Cerebral cortex (tissue), 2 donors: ENCODE results near the gene AGBL1.

DNA sequence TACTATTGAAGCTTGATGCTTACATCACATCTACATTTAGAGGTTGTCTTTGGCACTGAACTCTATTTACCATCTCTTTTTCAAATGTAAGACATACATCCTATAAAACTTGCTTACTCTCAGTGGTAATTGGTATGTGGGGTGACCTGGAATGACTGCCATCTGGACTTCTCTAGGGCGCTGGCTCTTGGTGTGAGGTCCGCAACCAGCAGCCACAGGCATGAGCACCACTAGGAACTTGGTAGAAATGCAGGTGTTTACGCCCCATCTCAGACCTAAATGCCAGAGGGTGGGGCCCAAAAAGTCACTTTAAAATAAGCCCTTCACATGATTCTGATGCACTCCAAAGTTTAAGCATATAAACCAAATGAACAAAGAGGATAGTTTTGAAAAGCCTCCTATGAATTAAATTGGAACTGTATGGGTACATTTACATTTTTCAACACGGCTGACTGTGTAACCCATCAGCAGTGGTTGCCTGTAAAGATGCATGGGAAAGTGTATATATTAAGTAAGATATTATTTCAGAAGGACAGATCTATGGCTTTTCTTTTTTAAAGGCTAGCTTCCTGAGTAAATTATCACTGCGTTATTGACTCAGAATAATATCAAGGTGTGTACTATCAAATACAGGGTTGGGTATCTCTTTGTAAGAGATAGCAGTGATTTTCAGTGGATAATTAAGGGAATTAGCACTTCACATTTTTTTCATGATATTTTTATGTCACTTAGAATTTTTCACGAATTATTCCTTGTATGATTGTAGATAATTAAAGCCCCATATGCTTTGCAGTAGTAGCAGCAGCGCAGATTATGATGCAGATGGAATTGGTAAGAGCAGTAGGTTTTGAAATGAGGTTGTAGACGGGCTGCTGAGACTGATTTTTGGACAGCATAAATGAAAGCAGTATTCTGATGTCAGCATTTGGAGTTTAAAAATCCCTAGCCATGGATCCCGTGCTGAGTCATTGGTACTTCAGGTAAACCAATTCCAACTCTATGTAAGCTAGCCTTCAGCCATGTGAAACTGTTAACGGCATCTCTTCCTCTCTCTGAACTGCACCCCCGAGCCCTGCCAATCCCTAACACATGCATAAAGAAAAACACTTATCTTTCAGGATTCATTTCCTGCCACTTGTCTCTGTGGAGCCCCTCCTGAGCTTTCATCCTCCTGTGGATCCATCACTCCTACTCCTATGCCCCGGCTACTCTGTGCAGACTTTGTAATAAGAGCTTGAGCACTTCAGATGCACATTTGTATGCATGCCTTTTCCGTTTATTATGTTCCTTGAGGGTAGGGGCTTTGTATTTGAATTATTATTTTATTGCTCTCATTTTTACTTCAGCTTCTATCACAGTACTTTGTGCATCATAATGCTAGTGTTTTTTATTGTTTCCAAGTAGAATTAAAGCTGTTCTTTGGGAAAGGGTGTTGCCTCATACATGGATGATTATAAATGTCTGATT, 118.7 kb downstream of the AKAP13 start:
- PRO-cap, 2 experiments, result no peak in any of the 2 experiments

GRCh38 chr15:85534042-85534539, 153.7 kb downstream of the AKAP13 start:
- PRO-cap, 2 experiments, result no peak in any of the 2 experiments

- PRO-cap, 2 experiments, result no peak in any of the 2 experiments
Observed at GRCh38 chr15:85583379-85583822, 203.0 kb downstream of the AKAP13 start.

- PRO-cap, 2 experiments, result no peak in any of the 2 experiments
Observed at GRCh38 chr15:85606570-85607089, 188.1 kb downstream of the KLHL25 start.

GRCh38 chr15:85617834-85618350, 176.8 kb downstream of the KLHL25 start:
- PRO-cap, 2 experiments, result no peak in any of the 2 experiments

GRCh38 chr15:85618864-85619906, 175.5 kb downstream of the KLHL25 start:
- PRO-cap, 2 experiments, result peak in 1 of 2 experiments; most common plus-strand start chr15:85619351 (in 1); most common minus-strand start chr15:85619142 (in 1)

GRCh38 chr15:85771115-85772309, 23.2 kb downstream of the KLHL25 start:
- PRO-cap, 2 experiments, result no peak in any of the 2 experiments

DNA sequence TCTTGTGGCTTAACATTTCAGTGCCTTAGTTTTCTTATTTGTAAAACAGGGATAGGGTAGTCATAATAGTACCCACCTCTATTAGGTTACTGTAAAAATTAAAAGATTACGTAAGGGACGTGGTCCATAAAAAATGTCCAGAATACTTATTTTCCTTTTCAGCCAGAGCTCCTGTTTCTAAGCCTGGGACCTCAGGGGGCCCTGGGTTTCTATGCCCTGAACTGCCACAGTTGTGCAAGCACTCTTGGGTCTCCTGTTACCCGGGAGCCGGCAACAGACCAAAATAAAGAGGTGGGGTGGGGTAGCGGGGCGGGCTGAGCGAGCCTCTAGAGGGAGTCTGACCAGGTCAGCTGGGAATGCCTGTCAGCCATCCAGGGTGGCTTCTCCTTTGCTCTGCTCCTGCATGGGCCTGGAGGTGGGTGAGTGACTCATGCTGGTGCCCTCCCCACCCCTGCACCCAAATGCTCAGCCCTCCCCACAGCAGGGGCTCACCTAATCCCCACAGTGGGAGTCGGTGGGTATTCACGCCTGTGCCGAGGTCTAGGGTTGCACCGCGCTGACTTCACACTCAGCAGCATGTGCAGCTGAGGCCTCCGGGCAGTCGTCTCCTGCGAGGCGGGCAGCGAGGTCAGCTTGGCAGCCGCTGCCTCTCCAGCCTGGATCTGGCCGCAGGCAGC, at the start of gene AGBL1:
Gene AGBL1, plus strand, starts transcription at position 600 of the 677 bp plus-strand sequence.
- PRO-cap, 2 experiments, result no peak in any of the 2 experiments

DNA sequence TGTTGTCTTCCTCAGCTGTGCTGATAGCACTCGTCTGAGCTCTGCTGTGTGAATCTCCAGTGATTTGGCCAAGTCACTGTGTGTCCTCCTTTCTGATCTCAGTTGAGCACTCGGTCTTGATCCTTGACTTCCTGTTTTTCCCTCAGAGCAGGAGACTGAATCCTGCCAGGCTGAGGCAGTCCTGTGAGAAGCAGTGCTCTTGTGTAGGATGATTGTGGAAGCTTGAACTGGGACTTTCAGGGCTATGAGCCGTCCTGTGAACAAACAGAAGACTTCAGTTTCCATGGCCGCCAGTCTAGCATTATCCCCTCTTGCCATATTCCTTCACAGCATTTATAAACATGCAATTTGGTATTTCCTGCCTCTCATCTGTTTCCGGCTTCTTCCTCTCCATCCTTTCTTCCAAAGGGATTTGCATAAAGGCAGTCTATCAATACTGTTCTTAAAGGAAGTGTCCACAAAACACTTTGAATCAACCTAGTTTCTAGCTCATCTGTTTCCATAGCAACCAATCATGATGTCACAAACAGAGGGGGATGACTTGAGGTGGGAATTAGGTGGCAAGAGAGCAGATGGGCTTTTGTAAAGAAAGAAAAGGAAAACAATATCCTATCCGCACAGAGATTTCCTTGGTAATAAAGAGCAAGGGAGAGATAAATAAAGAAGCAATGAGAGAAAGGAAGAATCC, 237.2 kb downstream of the AGBL1 start:
- PRO-cap, 2 experiments, result no peak in any of the 2 experiments

DNA sequence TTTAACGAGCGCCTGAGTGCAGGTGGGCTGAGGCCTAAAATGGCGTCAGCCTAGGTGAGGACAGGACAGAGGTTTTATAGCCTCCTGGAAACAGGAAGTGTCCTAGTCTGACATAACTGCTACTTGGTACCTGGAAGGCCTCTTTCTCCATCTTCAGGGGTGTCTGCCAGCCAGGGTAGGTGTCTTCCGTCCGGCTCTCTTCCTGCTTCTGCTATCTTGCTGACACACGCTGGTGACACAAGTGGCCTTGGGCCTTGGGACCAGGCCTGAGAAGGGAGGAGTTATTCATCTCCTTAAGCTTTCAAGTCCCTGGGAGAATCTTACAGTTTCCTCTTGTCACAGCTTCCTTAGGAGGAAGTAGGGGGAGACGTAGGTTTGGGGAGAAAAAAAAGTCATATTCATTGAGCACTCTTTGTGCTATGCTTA, 551.3 kb downstream of the AGBL1 start:
- PRO-cap, 2 experiments, result no peak in any of the 2 experiments

DNA sequence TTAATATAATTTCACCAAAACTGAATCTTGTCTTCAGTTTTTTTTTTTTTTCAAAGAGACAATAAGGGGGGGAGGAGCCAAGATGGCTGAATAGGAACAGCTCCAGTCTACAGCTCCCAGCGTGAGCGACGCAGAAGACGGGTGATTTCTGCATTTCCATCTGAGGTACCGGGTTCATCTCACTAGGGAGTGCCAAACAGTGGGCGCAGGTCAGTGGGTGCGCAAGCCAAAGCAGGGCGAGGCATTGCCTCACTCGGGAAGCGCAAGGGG, 792.9 kb downstream of the NTRK3 start:
- PRO-cap, 2 experiments, result no peak in any of the 2 experiments

- PRO-cap, 2 experiments, result peak in 1 of 2 experiments; most common plus-strand start chr15:88258083 (in 1); most common minus-strand start chr15:88258073 (in 1)
Observed at GRCh38 chr15:88257904-88259010, 1.7 kb upstream of the NTRK3 start.

DNA sequence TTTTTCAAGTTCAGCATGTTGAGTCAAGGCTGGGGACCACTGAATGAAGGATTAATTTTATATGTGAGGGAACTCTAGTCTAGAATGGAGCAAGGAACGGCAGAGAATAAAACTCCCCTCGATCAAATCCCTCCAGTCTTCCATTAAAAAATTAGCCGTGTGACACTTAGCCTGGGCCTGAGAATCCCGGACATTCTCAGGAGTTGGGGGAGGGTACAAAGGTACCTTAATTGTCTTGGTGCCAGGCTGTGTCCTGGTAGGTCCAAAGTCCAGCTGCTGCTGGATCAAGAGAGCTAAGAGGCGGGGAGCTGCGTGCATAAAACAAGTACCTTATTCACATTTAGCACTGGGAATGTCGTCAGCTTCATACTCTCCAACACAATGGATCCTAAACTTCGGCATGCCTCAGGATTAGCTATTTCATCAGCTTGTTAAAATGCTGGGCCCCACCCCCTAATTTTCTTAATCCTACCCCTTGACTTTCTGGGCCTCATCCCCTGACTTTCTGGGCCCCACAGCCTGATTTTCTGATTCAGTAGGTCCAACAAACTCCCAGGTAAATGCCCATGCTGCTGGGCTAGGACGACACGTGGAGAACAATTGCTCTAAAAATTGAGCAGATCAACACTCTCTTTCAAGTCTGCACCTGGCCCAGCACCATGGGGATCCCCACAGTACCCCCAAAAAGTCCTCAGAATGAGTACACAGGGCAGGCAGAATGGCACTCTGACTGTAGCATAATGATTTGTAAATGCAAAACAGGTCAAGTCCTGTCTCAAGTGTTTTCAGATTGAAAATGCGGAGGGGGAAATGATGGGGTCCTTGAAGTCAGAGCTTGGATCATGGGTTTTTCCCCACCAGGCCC, 5.7 kb upstream of the AEN start:
- PRO-cap, 2 experiments, result no peak in any of the 2 experiments

- PRO-cap, 2 experiments, result no peak in any of the 2 experiments
Observed at GRCh38 chr15:88630019-88630757, 8.6 kb upstream of the ISG20 start.

- PRO-cap, 2 experiments, result no peak in any of the 2 experiments
Observed at GRCh38 chr15:88648112-88648811, 9.4 kb downstream of the ISG20 start.

- PRO-cap, 2 experiments, result no peak in any of the 2 experiments
Observed at GRCh38 chr15:88884644-88885006, 10.7 kb downstream of the HAPLN3 start.

DNA sequence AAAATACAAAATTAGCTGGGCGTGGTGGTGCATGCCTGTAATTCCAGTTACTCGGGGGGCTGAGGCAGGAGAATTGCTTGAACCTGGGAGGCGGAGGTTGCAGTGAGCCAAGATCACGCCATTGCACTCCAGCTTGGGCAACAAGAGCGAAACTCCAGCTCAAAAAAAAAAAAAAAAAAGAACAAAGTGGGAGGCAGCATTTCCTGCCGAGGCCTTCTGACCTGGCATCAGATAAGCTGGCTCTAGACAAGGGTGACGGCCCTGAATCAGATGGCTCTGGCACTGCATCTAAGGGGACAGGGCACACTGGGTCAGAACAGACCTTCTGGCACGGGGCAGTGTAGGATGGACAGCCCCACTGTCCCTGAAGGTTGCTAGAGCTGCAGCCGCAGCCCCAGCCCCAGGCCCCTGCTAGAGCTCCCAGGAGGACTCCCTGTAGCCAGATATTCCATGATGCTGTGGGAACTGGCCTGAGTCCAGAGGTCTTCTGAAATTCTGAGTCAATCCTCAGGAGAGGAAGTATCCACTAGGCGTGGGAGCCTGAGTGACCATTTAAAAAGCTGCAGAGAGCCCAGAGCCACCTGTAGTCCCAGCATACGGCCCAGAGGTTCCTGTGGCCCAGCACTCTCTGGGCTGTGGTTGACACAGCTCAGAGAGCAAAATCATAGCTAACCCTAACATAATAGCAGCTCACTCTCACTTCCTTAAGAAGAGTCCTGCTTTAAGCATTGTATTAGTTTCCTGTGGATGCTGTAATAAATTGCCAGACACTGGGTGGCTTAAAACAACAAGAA, 69.2 kb upstream of the MFGE8 start:
- PRO-cap, 2 experiments, result no peak in any of the 2 experiments

DNA sequence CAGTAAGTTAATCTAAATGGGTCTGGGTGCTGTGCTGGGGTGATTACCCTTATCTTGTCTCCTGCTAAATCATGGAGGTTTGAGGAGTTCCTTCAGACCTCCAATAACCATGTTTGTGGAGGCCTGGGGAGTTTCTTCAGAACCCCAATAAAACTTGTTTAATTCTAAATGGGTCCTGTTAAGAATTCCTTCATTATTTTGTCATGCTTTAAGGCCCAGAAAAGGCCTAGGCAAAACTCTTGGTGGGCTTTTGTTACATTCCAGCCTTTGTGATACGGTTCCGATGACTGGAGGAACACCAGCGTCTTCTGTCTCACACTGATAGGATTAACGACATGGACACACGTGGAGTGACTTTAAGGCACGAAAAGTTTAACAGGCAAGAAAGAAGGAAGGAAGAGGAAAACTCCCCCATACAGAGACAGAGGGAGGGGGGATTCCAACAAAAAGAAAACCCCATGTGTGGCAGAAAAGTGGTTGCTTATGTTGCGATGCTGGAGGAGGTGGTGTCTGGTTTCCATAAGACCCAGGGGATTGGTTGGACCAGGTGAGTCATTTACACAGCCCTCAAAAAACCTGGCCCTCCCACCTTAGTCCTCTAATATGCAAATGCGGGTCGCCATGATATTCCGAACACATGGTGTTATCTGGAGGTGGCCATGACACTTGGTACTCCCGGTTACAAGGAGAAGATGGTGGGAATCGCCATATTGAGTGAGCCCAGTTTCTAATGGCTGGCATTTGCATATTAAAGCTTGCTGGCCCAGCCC, 72.6 kb upstream of the MFGE8 start:
- PRO-cap, 2 experiments, result no peak in any of the 2 experiments

DNA sequence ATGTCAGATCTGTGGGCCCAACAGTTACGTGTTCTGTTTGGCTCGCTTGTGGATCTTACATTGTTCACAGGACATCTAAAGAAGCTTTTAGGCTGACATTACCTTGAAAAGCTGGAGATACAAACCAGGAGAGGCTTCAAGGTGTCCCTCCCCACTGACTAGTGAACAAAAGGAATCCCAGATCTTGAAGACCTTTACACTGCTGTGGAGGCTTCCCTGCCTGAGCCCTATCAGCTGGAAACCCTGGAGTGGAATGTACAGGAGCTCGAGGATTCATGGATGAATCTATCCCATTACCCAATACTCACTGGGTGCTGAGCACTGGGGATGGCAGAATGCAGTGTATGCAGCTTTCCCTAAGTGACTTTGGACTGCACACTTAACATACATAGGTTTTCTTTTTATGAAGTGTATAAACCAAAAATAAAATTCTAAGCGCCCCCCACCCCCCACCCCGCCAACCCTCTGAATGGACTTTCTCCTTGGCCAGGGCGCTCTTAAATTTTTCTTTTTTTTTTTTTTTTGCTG, 82.3 kb upstream of the MFGE8 start:
- PRO-cap, 2 experiments, result no peak in any of the 2 experiments

DNA sequence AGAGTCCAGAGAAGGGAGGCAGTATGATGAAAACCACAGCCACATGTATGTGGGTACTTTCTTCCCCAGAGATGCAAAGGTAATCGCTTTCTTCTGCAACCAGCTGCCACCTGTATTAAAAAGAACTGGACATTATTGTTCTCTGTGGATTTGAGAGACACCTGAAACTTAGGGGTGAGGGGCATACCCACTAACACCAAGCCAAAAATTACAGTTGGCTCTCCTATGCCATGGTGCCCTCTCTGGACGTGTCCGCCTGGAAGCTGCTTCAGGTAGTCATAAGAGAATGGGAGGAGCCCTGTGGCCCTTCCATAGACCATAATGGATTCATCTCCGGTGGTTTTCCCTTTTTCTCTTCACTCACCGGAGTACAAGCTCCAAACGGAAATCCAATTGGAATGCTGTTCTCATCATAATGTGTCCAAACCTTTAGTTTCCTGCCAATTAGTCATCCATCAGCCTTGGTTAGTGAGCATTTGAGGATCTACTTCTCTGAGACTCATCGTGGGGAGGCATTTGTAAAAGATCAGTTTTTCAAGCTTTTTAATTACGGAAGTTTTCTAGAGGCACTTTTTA, 34.8 kb downstream of the ABHD2 start:
- PRO-cap, 2 experiments, result no peak in any of the 2 experiments